Occipital lobe (tissue), 2 donors: Measurements from ENCODE around the genes RNGTT, BACH2 and EPHA7.

DNA sequence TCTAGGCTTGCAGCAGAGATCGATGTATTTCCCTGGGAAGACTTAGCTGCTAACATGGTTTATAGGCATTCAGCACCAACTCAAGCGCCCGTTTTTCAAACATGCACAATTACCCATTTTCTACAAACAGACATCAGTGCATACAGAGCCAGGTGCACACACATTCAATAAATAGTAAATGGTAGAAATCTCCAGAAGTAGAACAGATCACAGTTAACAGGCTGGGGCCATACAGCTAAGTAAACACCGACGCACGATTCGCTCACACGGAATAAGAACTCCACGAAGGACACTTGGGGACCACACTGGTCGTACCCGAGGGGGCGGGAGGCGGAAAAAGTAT lies 744 bp downstream of the CNR1 start:
- RAMPAGE, long total RNA = no peak

DNA sequence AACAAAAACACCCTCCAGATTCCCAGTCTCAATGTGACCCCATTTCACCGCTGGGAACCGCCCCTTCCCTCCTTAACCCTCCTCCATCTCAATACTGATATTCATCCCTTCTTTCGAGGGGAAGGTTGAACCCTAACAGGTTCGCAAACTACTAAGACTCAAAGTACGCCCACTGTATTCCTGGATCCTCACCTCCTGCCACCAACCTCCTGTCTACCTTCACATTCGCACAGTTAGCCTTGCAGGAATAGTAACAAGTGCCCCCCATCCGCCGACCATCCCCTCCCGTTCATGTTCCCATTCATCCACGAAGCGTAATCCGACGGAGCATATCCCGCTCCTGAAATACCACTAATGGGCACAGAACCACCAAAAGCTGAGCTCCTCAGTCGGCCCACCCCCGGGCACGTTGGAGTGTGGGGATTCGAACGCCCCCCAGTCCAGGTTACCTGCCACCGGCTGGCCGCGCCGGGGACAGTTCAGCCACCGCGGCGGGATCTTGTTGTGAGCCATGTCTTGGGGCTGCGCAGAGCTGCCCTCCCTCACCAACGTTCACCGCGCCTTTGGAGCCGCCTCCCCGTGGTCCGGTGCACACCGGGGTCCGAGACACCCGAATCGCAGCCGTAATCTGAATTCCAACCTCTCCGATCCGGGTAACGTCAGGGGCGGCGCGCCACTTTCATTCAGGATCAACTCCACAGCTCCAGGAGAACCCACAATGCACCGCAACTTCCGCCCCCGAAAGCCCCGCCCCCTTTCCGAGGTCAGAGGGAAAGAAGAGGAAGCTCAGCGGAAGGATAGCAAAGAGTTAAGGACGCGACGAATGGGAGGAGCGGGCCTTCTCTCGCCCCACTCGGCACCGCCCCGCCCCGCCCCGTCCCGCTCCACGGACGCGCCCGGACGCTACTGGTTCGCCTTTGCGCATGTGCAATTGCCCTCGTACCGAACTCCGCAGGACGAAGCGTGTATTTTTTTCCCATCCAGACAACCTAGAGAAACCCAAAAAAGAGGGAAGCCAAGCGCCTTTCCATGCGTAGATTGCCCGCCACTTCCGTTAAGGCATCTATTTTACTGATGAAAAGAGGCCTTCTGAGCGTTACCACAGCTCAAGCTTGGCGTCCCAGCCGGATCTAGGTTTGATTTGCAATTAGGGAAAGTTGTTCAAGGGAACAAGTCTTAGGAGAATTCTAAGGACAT lies at the start of gene RNGTT:
TSS of gene RNGTT (minus strand) at position 722 of the 1,197 bp plus-strand sequence.
- RAMPAGE, long total RNA = no peak

- RAMPAGE, long total RNA = no peak
Observed at GRCh38 chr6:89070940-89071447, 9.6 kb upstream of the PNRC1 start.

GRCh38 chr6:89079510-89080026 lies 983 bp upstream of the PNRC1 start:
- RAMPAGE, long total RNA = no peak

DNA sequence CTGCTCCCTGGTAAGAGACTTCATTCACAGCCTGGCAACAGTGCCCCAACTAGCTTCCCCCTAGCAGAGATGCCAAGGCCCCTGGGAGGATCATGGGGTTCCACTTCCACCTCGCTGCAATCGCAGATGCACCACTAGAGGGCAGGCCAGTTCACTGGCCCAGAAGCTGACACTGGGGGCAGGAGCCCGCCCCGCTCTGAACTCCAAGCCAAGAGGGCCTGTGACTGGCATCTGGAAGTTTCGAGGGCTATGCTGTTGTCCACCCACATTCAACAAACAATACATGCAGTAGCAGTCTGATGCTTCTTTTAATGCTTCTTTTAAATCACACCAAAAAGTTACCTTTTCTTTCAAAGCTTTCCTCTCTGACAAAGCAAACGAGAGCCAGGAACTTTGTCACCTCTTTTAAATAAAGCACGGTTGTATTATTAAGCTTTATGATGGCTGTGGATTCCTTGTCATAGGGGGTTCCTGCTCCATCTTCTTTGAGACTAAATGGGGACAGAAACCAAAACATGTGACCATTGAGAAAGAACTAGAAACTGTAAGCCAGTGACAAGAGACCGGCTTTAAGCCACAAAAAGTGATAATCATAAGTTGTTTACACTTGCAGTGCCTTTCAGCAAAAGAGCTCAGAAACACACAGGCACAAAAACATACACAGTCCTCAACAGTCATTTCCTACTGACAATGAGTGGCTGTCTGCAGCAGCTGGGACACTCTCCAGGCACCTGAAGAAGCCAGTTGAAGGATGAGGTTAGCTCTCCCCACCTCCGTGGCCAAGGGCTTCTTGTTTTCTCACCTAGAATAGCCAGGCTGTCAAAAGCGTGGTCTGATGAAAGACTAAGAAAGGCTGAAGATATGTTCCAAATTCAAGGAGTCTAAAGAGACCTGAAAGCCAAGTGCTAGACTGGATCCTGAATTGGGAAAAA lies 19.8 kb upstream of the UBE2J1 start:
- RAMPAGE, long total RNA = no peak

DNA sequence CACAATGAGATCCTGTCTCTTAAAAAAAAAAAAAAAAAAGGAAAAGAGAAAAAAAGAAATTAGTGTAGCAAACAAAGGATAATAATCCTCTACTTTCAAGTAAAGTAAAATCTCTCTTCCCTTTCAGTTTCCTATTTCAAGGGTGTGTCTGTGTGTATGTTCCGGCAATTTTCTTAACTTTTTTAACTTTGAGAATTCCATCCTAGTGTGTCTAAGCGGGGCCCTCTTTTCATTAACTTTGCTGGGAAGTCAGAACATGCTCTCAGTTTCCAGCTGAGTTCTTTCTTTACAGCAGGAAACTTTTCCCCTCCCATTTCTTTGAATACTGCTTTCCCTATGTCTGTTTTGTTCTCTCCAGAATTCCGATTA lies 16.0 kb downstream of the GJA10 start:
- RAMPAGE, long total RNA = no peak

- RAMPAGE, long total RNA = no peak
Observed at GRCh38 chr6:90079710-90080446, 185.6 kb downstream of the GJA10 start.

DNA sequence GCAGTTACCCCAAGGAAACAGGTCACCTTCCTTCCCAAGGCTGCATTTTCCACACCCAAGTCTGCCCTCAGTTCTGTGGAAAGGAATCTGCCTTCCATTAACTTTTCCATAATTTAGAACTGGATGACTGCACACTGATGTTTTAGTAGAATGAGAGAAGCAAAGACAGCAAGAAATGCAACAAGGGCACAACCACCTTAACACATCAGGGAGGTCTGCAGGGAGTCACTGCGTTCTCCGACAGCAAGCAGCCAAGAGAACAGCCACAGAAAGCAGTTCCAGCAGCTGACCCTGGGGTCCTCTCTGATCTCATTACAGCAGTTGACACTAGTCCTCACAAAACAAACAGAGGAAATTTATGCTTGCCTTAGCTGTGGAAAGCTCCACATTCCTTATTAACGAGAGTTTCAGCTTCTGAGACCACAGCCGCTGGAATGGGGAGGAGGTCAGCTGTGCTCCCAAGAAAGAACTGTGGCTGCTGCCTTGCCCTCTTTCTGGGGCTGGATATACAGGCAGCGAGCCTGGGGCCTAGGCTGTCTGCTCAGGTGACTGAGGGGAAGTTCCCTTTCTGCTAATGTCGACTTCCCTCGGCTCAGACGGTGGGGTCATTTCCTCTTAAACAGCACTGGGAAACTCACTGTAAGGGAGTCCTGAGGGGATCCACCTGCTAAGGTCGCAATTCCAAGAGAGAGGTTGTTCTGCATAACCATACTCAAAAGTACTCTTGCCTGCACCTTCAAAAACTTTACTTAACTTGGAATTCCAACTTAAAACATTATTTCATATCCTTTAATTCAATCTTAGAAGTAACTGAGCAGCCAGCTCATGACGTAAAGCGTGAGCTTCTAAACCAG lies 80.5 kb downstream of the BACH2 start:
- RAMPAGE, long total RNA = no peak

DNA sequence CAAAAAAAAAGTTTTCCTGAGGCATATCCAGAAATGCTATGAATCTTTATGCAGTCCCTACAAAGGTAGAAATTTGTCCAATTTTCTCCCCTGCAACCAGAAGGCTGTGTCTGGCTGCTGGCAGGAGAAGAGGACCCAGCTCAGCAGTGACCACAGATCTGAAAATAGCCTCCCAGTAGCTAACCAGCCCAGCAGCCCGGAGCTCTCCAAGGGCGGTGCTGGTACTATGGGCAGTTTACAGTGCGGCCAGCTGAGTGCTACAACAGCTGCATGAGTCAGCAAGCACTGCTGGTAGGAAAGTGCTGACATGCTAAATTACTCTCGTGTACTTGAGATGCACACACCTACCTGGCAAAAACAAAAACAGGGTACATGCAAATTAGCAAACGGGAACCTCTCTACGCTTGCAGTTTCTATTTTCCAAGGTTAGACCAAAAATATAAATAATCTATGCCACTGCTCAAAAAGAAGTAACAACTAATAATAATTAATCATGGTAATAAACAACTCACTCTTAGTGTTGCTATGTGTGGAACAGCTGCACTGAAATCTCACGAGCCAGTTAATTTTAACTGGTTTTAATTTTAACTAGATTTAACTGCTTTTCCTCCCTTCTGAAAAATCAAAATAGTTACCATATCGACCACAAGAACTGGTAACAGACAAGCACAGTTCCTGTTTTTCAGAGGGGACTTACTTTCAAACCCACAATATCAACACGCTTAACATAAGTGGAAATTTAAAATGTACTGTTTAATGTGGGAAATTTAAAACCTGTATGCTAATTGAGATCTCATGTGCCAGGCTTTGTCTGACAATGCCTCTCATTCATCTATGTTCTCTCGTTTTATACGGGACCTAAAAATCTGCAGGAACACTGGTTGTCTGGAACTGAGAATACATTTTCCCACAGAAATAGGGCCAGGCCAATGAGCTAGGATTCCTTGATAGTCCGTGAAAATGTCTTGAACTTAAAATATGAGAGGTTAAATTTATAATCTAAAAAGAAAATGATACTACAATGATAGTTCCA lies 10.8 kb downstream of the BACH2 start:
- RAMPAGE, long total RNA = no peak

DNA sequence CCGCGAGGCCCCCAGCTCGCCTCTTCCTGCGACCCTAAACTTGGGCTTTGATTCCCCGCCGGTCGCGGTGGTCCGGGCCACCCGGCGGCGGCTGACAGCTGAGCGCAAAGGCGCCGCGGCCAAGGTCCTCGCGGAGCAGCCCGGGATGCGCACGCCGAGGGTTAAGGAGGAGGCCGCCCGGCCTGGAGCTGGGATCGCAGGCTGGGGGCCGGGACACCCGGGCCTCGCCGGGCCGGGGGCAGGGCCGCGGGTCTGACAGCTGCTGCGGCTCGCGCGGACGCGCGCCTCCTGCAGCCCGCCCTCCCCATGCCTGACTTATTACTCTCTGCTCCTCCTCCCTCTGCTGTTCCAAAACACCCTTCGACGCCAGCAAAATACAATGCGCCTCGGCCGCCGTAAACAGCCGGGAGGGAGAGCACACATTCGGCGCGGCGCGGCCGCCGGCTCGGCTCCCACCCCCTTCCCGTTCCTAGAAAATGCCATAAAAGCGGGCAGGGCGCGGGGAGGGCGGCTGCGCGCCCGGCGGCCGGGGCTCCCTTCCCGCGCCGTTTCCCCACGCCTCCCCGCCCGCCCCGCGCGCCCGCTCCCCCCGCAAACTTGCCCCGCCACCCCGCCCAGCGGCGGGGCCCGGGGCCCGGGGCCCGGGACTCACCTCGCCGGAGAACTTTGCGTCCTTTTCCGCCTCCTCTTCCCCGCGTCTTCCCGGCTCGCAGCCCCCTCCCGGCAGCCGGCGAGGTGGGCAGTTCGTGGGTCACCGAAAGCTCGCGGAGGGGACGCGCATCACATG lies 622 bp downstream of the BACH2 start:
- RAMPAGE, long total RNA = no peak

GRCh38 chr6:90296615-90297069 lies at the start of gene BACH2:
Gene BACH2, minus strand, starts transcription at chr6:90296843.
- RAMPAGE, long total RNA = no peak

DNA sequence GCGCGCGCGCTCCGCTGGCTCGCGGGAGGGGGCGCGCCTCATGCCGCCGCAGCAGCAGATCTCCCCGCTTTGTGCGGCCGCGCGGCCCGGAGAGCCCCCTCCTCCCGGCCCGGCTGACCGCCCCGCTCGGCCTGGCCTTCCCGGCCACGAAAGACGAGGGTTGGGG lies 310 bp upstream of the BACH2 start:
- RAMPAGE, long total RNA = no peak

- RAMPAGE, long total RNA = no peak
Observed at GRCh38 chr6:90297907-90298384, 1.3 kb upstream of the BACH2 start.

GRCh38 chr6:90356112-90356576 lies 59.5 kb upstream of the BACH2 start:
- RAMPAGE, long total RNA = no peak

DNA sequence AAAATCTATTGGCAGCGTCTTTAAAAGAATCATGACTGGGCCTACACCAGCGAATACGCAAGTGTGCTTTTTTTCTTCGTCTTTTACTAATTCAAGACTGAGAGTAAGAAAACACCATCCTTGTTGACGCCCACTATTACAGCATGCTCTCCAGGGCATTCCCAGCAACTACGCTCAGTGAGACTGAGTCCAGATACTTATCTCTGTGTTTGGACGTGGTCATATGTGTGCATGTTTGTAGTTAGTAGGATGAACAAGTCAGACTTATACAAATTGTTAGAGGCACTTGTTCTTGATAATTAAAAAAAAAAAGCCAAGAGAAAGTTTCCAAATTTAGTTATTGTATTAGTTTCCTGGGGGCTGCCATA lies 72.6 kb upstream of the BACH2 start:
- RAMPAGE, long total RNA = no peak

DNA sequence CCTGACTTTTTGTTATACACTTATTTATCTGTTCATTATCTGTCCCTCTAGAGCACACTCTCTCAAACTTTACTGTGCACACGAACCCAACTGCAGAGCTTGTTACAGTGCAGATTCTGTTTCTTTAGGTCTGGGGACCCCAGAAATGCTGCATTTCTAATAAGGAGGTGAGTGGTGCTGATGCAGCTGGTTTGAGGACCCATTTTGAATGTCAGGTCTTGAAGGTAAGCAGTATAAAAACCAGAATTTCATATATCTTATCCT lies 142.6 kb upstream of the BACH2 start:
- RAMPAGE, long total RNA = no peak

DNA sequence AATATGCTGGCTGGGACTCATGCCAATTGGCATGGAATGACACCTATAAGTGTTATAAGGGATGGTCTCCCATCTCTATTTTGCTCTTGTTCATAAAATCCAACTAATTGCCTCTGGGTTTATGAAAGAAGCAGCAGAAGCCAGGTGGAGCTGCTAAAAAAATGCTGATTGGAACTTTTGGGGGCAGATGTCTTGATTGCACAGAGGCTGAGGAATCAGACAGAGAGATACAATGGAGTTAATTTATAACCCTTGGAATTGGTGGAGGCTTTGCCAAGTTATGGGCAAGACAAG lies 140.5 kb downstream of the MAP3K7 start:
- RAMPAGE, long total RNA = no peak

GRCh38 chr6:90940811-90941230 lies 353.9 kb upstream of the MAP3K7 start:
- RAMPAGE, long total RNA = no peak

DNA sequence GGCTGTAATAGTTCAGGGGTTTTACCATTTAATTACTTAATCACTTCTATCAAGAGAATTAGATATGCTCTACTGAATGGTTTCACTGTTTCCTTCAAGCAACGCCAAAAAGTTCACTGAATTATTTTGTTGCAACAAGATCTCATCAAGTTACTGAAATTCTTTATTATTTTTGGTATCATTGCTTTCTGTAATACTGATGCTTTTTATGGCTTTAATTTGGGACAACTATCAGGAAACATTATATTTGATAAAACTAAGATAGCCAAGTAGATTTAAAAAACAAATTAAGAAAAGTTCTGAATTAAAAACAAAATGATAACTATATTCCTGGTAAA lies 1122.8 kb downstream of the EPHA7 start:
- RAMPAGE, long total RNA = no peak

DNA sequence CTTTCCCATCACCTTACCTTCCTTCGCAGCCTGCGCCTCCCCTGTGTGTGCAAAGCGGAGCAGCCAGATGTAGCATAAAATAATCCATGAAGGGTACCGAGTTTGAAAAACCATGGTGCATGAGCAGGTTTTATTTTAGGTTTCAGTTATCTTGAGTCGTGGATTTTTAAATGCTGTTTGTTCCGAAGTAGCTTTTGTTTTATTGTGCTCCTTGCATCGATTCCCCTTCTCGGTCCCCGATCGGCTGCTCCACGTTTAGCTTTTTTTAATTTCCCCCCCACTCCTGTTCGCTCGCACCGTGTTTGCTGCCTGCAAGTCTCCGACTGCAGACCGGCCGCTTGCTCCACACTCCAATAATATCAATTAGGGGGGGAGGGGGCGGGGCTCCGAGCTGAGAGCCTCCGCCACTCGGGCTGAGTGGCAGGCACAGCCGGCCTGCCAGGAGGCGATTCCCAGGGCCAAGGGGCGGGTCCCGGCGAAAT lies at the start of gene EPHA7:
TSS of gene EPHA7 (minus strand) at position 332 of the 482 bp plus-strand sequence.
- RAMPAGE, long total RNA = start-site peak on the minus strand centred at position 349 of the sequence, 56 bp wide, 752 and 999 reads in 2 replicates